Right cardiac atrium (tissue), 1 donor: ENCODE data around the genes NFKB2, FBXL15 and SUFU.

DNA sequence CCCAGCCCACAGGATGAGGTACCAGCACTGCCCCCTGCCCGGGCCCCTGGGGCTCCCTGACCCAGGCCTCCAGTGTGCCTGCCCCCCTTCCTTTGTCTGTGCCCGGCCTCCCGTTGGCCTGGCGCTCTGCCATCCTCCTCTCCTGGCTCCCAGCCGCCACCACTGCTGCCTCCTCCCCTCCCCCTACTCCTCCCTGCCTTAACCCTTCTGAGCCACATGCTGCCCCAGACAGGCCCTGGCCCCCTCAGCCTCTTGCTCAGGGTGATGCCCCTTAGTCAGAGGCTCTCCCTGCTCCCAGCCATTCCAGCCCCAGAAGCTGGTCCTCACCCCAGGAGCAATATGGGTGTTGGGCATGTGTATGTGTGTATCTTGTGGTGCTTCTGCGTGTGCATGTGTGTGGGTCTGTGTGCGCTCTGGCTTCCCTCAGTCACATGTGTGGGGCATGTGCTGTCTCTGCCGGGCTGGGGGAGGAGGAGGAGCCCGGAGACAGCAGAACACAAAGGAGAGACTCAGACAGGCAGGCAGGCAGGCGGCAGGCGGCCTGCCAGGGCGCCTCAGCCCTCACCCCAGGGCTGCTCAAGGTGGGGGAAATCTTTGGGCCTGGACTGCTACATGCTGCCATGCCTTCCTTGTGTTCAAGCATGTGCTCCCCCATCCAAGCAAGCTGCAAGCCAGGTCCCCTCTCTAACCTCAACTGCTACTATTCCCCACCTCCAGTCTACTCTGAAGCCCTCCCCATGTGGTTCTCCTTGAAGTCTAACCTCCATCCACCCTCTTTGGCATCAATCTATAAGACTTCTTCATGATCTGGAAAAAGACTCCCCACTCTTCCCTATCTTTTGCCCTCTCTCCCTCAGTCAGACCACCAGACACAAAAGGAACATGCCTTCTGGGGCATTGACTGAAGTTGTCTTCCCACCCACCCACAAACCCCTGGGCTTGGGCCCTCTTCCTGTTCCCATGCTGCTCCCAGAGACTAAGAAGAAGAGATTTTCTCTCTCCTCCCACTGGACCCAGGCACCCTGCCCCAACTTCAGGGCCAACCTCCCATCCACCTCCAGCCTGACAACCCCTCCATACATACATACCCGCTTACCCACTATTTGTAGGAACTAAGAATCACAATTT is 2.3 kb downstream of the LDB1 start:
- PRO-cap = bidirectional peak, plus-strand start at position 499 of the sequence, minus-strand start at position 433 of the sequence

- PRO-cap = no peak
Measured at GRCh38 chr10:102240368-102241088, 784 bp downstream of the PITX3 start.

DNA sequence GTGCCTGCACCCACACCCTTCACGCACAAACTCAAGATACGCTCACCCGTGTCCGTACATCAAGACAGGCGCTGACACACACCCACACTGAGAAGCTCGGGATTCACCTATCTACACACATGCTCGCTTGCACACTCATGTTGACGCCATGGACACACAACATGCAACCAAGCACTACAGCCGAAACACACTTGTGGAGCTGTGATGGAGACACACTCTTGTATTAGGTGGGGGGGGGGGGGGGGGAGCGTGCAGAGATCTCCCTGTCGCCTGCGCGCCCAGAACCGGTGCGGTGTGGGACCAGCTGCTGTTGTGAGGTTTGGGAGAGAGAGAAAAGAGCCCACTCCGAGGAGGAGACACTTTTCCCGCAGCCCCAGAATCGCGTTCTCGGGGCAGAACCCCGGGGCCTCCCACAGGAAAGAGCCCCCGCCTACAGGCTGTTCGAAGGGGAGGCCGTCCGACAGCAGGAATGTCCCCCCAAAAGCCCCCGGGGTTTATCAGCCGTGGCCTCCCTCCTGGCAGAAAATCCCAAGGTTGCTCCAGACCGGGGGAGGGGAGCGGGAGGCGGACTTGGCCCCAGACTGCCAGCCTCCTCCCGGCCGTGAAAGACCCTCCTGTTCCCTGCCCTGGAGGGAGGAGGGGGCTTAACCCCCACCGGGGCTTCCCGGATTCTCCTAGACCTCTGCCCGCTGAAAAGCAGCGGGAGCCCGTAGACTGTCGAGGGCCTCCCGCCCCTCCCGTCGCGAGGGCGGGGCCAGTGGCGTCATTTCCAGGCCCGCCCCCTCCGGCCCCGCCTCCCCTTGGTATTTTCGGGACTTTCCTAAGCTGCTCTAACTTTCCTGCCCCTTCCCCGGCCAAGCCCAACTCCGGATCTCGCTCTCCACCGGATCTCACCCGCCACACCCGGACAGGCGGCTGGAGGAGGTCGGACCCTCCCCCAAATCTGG is at the start of gene NFKB2:
TSS of gene NFKB2 (plus strand) at position 833 of the 947 bp plus-strand sequence.
- PRO-cap = bidirectional peak, plus-strand start at position 833 of the sequence, minus-strand start at position 736 of the sequence

DNA sequence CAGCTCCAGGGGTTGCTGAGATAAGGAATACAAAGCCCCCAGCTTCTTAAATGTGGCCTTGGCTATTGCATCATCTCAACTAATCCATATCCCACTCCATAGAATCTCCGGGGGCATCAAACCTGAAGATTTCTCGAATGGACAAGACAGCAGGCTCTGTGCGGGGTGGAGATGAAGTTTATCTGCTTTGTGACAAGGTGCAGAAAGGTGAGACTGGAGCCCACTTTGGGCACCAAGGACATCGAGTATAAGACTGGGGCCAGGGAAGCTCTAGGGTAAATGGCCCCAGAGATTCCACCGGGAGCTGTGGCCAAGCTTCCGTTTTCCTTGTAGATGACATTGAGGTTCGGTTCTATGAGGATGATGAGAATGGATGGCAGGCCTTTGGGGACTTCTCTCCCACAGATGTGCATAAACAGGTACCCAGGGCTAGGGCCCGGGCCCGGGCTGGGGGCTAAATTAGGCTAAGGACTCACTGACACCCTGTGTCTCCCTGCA is 2.4 kb downstream of the NFKB2 start:
- PRO-cap = no peak

GRCh38 chr10:102408684-102409152 is 9.9 kb downstream of the PSD start:
- PRO-cap = bidirectional peak, plus-strand start at chr10:102408844, minus-strand start at chr10:102408791

GRCh38 chr10:102420487-102421312 is at the start of gene FBXL15:
Gene FBXL15, plus strand, starts transcription at chr10:102420836.
- PRO-cap = bidirectional peak, plus-strand start at chr10:102420831, minus-strand start at chr10:102420775; bidirectional peak, plus-strand start at chr10:102421118, minus-strand start at chr10:102420993

GRCh38 chr10:102452761-102453609 is 1.6 kb upstream of the C10orf95 start:
- PRO-cap = no peak

DNA sequence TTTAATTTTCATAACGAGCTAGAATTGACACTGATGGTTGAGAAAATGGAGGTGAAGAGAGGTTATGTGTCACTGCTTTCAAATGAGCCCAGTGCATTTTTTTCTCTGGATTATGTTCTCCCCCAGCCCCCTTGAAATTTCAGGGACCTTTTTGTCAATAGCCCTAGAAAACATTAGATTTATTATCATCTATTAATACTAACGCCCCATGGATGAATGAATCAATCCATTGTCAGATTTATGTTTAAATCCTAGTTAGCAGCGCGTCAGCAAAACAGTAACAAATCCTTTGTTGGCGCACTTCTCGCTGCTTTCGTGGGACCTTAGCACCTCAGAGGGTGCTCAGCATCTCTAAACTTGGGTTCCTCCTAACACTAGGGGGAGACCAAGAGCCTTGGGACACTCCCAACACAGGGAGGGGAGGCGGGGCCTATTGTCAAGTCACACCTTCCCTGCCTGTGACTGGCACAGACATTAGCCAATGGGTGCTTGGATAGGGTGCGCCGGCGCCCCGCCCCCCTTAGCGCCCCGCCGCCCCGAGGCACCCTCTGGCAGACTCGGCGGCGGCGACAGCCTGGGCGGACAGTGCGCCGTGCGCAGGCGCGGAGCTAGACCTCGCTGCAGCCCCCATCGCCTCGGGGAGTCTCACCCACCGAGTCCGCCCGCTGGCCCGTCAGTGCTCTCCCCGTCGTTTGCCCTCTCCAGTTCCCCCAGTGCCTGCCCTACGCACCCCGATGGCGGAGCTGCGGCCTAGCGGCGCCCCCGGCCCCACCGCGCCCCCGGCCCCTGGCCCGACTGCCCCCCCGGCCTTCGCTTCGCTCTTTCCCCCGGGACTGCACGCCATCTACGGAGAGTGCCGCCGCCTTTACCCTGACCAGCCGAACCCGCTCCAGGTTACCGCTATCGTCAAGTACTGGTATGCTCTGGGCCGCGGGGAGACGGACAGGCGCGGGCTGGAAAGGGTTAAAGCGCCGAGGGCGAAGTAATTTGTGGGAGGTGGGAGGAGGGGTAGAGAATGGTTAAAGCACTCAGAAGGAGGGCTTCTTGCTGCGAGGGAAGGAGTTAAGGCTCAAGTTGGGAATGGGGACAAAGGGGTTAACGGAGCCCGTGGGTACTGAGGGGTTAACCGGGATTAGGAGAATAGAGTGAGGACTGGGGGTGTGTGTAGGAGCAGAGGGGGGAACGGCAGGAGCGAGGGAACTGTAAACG is at the start of gene SUFU:
TSS of gene SUFU (plus strand) at position 554 of the 1,209 bp plus-strand sequence.
- PRO-cap = bidirectional peak, plus-strand start at position 554 of the sequence, minus-strand start at position 370 of the sequence

DNA sequence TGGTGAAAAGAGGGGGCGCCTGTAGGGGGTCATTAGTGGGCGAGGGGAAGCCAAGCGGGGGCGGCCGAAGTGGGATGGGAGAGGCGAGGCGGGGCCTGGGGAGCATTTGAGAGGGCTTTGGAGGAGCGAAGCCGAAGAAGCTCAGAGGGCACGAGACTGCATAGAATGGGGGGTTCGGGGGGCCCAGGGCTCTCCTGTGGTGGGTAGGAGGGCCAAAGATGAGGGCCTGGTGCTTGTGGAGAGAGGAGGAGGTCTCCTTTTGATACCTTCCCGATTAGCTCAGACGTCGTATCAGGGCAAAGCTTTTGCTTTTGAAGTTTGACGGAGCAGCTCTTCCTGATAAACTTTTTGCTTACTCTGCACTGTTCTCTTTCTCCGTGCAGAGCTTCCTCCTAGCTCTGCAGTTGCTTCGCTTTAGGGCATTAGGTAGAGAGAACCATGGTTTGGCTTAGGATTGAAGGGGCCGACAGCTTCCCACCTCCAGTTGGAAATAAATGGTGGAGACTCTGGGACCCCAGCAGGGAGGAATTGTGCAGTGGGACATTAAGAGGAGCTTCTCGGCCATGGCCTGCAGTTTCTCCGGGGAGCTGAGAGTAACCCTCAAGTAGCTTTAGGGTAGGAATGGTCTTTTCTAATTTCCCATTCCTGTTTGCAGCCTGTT is 986 bp downstream of the SUFU start:
- PRO-cap = no peak

GRCh38 chr10:102632578-102633157 is 11.6 kb upstream of the TRIM8 start:
- PRO-cap = no peak

DNA sequence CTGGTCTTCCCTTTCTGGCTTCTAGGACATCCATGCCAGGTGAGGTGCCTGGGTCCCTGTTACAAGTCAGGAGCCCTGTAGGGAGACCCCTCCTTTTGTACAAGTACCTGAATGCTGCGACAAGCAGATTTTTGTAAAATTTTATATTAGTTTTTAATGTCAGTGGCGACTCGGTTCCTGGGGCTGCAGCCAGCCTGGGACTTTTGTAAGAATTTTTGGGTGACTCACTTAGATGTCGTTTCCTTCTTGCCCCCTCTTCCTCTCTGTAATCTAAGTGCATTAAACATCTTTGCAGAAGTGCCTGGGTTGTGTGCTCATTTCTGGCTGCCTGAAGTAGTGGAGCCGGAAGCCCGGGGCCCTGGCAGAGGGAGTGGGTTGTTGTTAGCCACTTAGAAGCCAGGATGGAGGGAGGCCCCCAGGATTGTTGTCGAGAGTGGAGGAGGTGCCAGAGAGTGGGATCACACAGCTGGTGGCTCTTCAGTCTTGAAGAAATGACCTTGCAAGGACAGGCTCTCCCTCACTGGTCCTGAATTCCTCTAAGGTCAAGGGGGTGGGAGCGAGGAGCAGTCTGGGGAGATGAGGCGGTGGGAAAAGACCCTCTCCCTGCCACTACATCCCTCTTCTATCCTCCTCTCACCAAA is 11.0 kb upstream of the TRIM8 start:
- PRO-cap = no peak

GRCh38 chr10:102647135-102647579 is 2.9 kb downstream of the TRIM8 start:
- PRO-cap = no peak

GRCh38 chr10:102674640-102674969 is 30.3 kb downstream of the TRIM8 start:
- PRO-cap = no peak

DNA sequence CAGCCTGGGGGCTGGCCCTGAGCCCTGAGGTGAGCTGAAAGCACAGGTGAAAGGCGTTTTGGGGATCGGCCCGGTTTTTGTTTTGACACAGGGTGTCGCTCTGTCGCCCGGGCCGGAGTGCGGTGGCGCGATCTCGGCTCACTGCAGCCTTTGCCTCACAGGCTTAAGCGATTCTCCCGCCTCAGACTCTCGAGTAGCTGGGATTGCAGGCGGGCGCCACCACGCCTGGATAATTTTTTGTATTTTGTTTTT is 457 bp downstream of the SFXN2 start:
- PRO-cap = no peak

- PRO-cap = no peak
Measured at GRCh38 chr10:102727344-102727804, 12.9 kb downstream of the SFXN2 start.

- PRO-cap = no peak
Measured at GRCh38 chr10:102734980-102735611, 8.7 kb upstream of the WBP1L start.

GRCh38 chr10:102744262-102745087 is 727 bp downstream of the WBP1L start:
- PRO-cap = no peak

GRCh38 chr10:102799666-102800730 is 37.2 kb downstream of the CYP17A1 start:
- PRO-cap = no peak

GRCh38 chr10:102801344-102801980 is 35.8 kb downstream of the CYP17A1 start:
- PRO-cap = no peak

DNA sequence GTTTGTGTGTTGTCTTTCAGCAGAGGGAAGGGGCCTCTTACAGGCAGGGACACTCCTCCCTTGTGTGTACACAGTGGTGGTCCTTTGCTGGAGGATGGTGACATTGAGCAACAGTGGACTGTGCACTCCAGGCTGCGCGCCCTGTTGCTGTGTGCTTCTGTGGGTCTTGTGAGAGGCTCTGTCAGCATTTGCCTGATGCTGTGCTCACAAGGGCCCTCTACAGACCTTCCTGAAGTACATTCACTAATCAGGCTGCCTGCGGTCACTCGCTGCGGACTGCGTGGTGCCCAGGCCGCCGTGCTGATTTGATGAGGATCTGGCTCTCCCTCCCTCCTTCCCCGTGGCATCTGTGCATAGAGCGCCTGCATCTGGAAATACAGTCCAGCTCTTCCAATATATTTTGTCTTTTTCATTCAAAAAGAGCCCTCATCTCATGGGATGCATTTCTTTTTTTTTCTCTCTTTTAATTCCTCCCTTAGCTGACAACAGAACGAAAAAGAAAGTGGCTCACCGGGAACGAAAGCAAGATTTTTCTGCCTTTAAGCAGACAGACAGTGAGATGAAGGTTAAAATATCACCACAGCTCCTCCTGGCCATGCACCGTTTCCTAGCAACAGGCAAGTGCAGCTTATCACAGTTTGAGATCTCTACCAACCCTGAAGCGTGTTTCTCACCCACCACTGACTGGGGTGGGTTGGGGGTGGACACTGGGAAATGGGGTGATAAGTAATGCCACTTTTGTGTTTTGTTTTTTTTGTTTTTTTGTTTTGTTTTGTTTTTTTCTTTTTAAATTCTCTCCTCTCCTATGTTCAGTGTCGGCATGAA is 136.0 kb downstream of the CNNM2 start:
- PRO-cap = no peak